ENCODE measurements around a stretch of chr2.

- PRO-cap = unidirectional peak, plus-strand start at chr2:105328481
Measured at GRCh38 chr2:105328264-105329239, 983 bp downstream of the TGFBRAP1 start.

DNA sequence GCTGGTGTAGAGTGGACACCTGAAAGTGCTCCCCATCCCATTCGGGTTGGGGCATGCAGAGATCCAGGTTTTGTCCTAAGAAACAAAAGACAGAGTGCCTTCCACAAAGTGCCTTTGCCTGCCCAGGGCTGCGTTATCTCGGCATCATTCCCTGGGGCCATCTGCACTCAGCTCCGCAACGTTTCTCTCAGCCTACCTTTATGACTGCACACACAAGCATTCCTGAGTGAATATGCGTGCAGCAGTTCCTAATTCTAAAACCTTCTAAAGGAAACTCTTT lies 20.4 kb downstream of the FHL2 start:
- PRO-cap = no peak

DNA sequence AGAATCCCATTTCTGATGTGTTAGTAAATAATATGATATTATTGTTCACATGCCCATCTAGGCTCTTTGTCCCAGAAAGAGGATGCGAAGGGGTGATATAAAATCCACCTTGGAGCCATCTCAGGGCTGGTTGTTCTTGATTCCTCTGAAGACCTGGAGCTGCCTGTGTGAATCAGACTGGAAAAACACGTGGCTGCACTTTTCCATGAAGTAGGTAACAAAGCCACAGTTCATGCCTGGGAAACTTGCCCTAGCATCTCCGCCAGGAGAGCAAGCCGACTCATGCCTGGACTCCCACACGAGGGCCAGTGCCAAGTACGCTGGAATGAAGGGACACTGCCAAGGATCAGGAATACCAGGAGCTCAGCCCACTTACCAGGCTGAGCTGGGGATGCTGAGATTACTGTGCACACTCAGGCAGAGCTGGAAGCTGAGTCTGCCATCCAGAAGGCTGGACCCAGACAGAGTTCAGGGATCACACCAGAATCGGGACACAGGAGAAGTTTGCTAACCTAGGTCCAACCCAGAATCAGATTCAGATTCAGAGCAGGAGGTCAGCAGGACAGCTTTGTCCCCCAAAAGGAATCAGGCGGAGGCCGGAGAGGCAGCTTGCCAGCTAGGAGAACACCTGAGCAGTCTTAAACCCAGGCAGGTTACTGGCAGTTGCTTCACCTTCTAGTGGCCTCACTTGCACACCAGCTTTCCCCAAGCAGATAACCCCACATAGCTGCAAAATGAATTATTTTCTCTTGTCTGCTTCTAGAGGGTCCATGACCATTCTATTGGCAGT lies 11.0 kb upstream of the FHL2 start:
- PRO-cap = no peak

DNA sequence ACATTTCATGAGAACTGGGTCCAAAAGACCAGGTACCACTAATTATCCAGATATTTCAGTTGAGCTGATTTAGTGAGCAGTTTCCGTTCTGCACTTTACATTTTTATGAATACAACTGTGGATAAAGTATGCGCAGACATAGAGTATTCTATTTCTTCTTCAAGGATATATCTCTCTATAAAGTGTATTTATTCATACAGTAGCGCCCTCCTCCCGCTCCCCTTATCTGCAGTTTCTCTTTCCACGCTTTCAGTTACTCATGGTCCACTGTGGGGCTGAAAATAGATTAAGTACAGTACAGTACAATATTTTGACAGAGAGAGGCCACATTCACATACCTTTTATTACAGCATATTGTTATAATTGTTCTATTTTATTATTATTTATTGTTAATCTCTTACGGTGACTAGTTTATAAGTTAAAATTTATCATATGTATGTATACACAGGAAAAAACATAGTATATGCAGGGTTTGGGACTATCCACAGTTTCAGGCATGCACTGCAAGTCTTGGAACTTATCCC lies 19.7 kb upstream of the FHL2 start:
- PRO-cap = no peak

GRCh38 chr2:105428514-105429065 lies 29.7 kb upstream of the FHL2 start:
- PRO-cap = no peak

DNA sequence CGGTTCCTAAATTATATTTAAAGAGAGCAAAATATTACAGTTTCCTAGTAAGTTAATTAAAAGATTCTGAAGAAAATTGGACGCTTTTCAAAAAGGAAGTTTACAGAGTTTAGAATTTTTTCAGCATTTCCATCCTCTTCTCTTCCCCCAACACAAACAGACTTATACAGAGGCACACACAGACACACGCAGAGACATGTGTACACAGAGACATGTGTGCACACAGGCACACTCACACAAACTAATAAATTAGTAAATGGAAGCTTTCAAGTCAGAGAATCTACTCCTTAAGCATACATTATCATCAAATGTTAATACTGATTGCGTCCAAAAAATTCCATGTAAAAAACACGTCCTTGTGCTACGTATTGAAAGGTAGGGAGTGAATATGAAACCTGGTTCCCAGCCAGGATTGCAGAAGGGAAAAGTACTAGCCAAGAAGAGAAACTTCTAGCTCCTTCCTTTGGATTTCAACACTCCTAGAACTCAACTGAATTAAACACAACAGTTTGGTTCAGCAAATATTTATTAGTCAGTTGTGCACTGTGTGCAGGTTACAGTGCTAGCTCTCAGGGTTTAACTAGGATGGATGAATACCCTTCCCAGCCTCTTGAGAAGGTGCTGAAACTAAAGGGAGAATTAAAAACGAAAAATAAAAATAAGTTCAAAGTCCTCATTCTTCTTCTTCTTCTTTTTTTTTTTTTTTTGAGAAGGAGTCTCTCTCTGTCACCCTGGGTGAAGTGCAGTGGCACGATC lies 33.8 kb upstream of the FHL2 start:
- PRO-cap = unidirectional peak, plus-strand start at position 525 of the sequence

- PRO-cap = no peak
Measured at GRCh38 chr2:105444187-105444641, 45.4 kb upstream of the FHL2 start.

DNA sequence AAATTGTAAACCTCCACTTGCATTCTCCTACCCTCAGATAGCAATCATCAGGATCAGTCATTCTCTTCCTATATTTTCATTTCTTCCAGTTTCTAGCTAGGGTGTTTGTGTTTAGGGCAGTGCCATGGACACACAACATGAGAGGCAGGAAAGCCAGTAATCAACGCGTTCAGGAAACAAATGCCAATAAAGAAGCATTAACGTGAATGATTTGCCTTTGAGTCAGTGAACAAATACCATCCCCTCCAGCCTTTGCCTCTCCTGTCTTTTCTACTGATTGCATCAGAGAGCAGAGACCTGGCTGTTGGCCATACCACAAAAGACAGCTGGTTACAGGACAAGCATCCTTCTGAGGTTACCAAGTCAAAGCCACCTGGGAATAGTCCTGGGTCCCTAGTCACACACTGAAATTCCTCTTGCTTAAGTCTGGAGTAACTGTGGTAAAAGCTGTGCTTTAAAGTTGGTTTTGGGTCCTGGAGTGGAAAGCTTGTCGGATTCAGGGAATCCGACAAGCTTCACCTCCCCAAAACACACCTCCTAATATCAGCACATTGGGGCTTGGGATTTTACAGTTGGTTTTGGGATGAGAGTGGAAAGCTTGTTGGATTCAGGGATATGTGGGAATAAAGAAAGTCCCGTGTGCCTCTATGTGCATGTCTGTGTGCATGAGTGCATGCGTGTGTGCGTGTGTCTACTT lies 56.9 kb upstream of the FHL2 start:
- PRO-cap = no peak

- PRO-cap = no peak
Measured at GRCh38 chr2:105573212-105573563, 171.5 kb upstream of the NCK2 start.

GRCh38 chr2:105800137-105800716 lies 55.5 kb downstream of the NCK2 start:
- PRO-cap = no peak

GRCh38 chr2:105934032-105934373 lies 131.5 kb upstream of the ECRG4 start:
- PRO-cap = no peak

DNA sequence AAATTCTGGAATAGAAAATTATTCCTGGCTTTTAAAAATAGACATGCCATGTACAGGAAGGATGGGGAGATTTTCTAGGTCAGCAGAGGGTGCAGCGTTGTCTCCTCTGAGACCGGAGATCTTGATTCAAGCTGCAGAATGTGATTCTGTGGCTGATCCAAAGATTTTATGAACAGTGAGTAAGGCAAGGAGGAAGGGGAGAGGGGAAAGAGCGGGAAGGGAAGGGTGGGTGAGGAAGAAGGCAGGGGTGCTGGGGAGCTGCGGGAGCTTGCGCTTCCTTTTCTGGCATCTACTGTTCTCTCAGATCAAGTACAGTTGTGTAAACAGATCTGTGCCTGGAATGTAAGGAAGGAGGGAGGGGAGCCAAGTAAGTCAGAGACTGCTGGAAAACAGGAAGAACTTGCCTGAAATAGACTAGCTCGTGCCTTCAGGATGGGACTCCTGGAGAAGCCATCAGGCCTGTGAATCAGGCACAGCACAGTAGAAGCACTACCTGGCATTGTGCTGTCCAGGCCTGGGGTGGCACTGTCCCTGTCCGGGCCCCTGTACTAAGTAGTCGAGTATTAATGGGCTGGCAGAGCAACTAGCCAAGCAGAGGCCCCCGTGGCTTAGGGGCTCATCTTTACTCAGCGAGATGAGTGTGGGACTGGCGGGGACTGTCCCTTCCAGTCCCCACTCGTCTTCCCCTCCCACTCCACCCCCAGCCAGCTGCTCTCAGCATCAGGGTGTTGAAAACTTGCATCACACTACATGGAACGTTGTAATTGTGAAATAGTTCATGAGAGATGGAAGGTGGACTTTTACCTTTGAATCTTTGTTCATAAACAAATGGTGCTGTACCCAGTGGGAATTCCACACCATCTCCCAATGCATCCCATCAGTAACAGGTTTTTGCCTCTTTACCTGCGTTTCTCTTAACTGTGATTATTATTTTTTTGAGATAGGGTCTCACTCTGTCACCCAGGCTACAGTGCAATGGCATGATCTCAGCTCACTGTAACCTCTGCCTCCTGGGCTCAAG lies 34.8 kb upstream of the ECRG4 start:
- PRO-cap = bidirectional peak, plus-strand start at position 435 of the sequence, minus-strand start at position 291 of the sequence

GRCh38 chr2:106066149-106066393 lies 583 bp downstream of the ECRG4 start:
- PRO-cap = unidirectional peak, minus-strand start at chr2:106066244

DNA sequence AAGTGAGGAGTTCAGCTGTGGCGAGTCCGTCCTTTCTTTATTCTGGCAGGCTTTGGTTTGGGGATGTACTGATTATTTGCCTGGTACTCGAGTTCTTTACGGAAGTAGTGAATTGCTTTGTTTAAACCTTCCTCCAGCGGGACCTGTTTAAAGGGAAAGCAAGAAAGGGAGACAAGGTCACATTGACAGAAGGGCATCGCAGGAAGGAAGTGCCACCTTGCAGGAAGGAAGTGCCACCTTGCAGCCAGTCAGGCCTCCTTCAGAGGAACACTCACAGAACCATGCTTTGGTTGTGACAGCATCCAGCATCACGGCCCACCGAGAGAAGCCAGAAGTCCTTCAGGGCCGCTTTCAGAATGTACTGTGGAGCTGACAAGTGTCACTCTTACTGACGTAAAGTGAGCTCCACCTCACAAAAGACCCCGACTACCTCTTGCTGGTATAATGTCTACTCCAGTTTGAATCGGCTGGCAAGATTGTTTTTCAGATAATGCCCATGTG lies 28.6 kb downstream of the ECRG4 start:
- PRO-cap = no peak

DNA sequence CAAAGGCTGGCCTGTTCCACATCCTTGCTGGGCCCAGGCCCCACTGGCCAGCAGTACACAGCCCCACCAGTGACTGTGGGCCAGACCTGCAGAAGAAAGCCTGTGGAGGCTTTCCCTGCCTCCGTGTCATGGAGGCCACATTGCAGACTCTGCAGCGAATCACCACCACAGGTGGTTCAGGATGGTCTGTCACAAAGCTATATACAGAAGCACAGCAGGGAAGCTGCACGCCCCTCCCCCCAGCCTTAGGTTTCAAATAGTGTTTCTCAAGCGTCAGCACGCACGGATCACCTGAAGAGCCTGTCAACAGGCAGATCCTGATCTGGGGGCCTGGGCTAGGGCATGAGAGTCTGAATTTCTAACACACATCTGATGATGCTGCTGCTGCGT lies 31.8 kb downstream of the ECRG4 start:
- PRO-cap = no peak

DNA sequence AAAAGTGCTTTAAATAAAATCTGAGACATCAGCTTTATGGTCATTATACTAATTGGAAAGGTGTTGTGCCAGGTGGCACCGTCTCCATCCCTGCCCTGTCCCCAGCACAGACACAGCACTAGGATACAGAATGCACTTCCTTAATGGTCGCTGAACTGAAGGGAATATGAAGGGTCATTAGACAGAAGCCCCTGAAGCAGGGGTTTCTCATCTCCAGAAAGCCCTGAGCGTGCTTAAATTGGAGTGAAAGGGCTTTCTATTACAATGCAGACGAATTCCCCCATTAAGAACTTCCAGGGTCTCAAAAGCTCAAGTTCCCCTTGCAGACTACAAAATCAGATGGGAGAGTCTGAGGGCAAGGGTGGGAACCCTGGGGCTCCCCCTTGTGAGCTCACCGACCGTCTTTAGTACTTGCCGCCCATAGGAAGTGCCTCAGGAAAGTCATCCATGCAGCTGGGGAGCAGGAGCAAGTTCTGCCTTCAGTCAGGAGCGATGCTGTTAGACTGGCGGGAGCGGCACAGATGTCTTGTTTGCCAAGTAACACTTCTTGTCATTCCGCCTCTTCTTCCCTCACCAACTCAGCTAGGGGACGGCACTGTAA lies 34.4 kb downstream of the UXS1 start:
- PRO-cap = no peak

DNA sequence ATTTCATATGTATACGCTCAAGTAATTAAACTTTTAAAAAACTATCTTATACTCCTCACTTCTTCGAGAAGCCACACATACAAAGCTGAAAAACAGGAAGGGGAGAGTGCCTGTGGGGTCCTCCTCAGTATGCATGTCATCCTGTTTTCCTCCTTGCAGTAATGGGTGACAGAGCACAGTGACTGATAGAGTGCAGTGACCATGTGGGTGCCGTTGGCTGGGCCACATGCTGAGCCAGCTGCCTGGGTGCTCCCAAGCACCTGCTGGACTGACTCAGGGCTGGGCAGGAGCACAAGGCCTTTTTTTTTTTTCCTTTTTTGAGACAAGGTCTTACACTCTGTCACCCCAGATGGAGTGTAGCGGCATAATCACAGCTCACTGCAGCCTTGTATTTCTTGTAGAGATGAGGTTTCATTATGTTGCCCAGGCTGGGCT lies 33.2 kb downstream of the UXS1 start:
- PRO-cap = no peak

DNA sequence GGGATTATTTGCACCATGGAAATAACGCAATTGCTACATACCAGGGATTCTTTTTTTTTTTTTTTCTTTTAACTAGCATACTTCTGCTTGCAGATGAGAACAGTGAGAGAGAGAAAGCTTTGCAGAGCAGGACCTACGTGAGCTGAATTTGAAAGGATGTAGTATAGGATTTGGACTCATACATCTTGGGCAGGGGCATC lies 3.9 kb upstream of the UXS1 start:
- PRO-cap = no peak

DNA sequence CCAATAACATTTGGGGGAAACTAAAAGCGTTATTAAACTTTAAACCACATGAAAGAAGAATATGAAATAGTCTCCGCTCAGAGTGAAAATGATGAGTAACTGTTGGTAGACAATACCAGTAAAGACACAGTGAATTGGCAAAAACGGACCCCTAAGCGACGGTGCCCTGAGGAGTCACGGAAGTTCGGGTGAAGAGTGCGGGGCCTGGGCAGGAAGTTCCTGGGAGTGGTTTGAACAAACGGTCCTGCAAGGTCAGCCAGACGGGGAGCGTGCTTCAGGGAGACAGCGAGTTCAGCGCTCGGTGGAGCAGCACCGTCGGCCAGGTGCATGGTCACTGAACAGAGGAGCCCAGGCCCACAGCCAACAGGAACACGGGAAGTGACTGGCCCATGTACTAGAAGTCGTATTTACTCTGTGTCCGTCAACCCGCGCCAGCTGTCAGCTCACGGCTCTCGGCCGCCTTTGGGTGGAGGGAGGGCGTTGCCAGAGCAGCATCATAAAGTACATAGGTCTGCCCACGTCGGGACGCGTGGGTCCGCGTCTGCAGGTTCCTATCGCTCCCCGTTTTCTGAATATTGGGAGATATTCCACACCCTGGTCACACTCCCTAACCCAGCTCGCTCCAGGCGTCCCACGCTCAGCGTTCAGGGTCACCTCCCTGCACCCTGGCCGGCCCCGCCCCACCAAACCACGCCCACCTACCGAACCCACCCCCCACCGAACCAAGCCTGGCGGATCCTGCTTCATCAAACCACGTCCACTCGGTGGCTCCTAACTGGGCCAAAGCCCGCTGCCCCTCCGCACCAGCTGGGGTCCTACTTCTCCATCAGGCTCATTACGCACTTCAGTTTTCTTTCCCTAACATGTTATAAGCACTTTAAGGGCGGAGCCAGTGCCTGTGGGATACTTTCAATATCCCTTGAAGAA lies 75.7 kb upstream of the UXS1 start:
- PRO-cap = no peak

DNA sequence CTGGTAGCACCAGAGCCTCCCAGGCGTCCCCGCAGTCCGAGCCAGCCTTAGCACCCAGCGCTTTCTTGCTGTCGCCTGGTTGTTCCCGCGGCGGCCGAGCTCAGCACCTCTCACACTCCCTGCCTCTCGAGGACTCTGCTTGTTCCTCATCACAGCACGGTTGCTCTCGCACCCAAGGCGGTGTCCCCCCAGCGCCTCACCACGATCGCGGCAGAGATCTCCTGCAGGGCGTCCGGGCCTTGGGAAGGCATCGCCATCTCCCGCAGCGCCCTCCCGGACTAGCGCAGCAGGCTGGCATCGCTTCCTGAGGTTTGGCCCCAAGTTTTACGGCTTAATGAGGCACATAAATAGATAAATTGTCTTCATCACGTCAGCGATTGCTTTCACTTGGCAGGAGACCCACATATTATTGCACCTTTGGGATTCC lies 125.4 kb downstream of the RGPD3 start:
- PRO-cap = no peak